Glomerular endothelial cell (primary cell): Measurements from ENCODE around the gene DNAH7.

- RAMPAGE, long total RNA = no peak
These were observed 124.1 kb upstream of the SLC39A10 start for GRCh38 chr2:195532848-195533429.

DNA sequence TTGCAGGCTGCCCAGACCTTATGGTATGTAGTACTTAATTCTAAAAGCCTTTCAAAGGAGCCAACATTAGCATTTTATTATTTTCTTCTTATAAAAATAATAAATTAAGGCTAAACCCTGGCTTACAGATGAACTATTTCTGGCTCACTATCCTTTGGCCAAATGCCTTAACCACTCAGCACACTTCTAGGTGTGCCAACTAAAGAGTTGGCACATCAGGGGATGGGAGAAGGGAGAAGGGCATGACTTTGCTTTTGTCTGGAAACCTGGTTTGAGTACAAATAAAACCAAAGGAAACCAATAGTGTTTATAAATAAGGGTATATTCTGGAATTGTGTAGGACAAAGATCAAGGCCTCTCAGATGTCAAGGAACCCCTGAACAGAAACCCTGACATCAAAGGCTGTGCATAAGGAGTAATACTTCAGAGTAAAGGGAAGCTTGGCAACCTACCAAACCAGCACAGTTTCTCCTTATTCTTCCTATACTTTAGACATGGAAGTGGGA, 66.4 kb upstream of the SLC39A10 start:
- RAMPAGE, long total RNA = no peak

DNA sequence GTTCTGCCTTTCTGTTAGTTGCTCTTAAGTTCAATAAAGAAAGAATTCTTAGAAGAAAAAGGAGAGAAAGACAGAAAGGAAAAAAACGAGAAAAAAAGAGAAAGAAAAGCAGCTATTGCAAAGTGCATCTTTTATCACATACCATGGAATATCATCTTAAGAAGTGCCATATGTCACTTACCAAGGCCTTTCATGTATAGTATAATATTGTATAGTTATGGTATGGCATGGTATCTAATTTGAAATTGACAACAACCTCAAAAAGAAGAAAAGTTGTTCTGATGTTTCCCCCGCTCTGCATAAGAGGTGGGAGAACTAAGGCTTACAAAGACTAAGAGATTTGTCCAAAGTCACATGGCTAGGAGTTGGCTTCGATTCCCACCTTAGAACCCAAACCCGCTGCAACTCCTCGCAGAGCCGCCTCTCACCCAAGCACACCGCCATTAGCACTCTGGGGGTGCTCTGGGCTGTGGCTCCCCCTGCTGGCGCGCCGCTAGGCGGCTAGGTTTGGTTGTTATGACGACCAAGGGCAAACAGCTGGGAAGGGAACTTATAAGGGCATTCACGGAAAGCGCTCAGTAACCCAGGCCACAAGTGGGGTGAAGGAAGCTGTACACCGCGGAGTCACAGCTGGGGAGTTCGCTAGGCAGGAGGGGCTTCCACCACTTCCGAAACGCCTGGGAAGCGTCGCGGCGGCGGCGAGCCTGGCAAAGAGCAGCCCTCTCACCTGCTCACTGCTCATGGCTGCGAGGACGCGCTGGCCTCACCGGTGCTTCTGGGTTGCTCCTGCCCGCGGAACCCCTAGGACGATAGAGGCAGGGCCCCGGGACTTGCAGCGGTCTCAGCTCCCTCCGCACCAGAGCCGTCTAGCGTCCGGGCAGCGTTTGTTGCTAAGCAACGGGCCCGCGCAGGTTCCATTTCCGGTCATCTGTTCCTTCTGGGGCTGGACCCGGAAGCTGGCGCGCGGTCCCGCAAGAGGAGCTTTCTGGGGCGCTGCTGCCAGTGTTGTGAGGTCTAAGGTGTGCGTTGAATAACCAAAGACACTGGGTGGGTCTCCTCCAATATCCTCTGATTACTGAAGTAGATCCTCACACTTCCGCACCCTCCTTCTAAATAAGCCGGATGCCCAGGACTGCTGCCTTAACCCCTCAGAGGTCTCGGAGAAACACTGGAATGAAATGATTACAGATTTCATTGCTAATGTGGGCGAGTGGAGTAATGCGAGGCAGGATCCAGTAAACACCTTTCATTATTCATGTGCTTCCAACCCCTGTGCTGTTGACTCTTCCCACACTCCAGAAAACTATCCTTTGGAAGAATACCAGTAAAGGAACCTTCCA, at the start of gene DNAH7:
Gene DNAH7, minus strand, starts transcription at position 868 of the 1,340 bp plus-strand sequence.
- RAMPAGE, long total RNA = no peak

GRCh38 chr2:196152751-196153363, 18.5 kb downstream of the STK17B start:
- RAMPAGE, long total RNA = no peak

GRCh38 chr2:196159909-196160550, 11.3 kb downstream of the STK17B start:
- RAMPAGE, long total RNA = no peak

- RAMPAGE, long total RNA = no peak
These were observed 6.6 kb downstream of the STK17B start for GRCh38 chr2:196164500-196165359.

DNA sequence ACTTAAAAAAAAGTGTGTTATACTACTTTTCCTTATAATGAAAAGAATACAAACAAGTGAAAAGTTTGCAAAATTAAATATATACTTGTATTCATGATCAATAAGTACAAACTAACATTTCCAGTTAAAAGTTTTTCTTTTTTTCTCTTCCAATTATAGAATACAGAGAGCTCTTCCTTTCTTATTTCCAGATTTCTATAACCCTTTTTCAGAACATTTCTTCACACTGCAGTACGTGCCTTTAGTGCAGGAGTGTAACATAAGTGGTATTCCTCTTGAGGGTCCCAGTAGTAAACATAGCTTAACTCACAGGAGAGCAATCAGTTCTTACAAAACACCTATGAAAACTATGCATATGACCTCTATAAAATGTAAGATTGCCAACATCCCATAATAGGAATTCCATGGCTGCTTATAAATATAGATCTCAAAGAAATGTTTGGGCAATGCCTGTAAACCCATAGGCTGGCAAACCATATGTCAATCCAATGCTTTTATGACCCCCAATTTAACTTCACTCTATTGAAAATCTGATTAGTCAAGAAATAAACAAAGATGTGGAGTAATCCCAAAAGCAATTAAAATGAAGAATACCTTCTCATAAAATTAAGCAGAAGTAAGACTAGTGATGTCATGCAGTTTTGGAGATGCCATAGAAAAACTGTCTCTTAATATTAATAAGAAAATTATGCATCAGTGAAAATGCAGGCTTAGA, 28.0 kb upstream of the STK17B start:
- RAMPAGE, long total RNA = no peak

DNA sequence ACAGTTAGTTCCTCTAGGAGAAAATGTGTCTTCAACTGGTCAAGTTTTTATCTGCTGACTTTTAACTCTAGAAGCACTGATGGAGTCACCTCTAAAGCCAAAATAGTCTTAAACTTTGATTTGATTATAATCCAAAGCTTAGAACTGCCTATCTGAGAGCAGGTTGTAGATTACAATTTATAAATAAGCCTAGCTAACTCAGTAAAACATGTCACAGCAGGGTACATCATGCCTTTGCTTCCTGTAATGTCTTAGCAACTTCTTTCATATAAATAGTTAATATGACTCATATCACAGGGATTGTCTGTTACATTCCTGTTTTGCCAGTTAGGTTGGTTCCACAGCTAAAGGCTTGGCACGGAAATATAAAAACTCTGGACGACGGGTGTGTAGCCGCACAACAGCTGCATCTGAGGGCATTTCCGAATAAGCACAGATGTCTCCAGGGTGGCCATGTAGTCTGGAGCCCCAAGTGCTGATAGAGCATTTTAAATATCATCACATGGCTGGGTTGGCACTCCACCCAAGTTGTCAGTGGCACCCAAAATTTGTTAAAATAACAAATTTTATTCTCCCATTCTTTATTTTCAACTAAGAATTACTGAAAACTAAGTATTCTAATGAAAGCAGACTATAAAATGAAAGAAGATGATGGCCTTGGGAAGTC, 61.6 kb upstream of the STK17B start:
- RAMPAGE, long total RNA = no peak

GRCh38 chr2:196276081-196276347, 104.6 kb upstream of the STK17B start:
- RAMPAGE, long total RNA = no peak

- RAMPAGE, long total RNA = no peak
These were observed 83.6 kb upstream of the PGAP1 start for GRCh38 chr2:197010153-197010405.

DNA sequence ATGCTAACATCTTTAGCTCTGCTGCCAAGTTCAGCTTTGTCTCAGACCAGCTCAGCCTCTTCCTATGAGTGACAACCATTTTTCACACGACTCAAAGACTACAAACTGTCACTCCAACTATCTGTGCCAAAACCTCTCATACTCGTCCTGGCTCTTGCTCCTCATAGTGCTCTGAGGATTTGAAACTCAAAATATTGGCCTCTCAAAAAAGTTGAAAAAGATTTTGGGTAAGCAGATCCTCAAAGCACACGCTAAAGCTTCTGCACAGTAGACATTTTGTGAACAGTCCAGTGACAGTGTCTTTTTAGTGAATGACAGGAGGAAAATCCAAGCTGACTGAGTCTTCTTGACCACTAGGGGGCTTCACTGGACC, 85.4 kb upstream of the PGAP1 start:
- RAMPAGE, long total RNA = no peak

DNA sequence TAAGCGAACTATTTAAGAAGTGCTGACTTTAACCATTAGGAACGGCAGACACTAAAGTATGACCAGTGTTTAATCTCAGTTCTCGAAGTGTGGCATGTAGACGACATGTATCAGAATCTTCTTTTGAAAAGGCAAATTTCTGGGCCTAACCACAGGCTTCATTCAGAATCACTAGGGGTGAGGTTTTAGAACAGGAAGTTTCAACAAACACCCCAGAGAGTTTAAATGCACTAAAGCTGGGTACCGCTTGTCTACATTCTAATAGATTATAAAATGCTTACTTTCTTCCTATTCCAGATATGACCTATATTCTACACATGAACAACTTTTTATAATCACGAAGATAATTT, 180.2 kb downstream of the ANKRD44 start:
- RAMPAGE, long total RNA = no peak

DNA sequence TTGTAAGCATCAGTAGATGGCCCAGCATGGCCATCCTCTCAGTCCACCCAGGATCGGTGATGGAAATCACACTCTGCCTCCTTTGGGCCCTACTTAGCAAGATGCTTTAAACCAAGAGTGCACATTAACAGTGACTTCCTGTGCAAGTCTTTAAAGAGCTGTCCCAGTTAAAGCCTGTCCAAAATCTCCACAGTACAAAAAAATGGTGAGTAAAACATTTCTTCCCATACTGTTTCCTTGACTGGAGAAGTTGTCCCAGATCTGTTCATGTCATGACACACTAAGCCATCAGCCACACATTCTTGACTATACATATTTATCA, 17.9 kb downstream of the ANKRD44 start:
- RAMPAGE, long total RNA = no peak

DNA sequence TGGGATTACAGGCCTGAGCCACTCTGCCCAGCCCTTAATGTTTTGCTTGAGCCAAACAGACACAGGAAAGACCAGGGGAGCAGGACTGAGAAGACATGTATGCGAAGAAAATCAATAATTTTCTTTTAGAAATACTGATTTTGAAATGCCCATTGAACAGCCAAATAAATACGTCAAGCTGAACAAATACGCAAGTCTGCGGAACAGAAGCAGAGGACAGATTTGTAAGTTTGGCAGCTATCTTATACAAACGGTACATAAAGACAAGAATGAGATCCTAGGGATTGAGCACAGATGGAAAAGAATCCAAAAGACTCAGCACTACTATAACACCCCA, 20.8 kb downstream of the SF3B1 start:
- RAMPAGE, long total RNA = no peak

DNA sequence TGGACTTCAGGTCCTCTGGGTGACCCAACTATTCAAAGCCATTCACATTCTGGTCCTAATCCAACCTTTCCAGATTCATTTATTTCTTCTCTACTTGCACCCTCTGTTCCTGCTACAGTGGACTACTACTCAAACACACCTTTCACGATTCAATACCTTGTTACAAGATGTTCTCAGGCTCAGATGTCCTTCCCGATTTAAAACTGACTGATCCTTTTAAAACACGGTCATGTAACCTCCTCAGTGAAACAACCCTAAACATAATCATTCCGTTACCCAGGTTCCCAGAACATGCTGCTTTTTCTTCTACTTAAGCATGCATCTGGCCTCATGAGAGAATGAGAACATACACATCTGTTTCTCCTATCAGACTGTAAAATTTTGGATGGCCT, 1.2 kb downstream of the SF3B1 start:
- RAMPAGE, long total RNA = no peak

- RAMPAGE, long total RNA = no peak
These were observed 3.0 kb upstream of the COQ10B start for GRCh38 chr2:197450295-197450765.

DNA sequence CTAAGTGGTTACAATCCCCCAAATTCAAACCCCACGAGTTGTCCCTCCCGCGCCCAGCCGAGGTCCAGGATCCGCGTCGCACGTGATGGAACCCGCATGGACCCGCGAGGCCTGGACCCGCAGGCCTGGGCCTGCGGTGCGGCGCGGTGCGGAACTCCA, 237 bp downstream of the HSPD1 start:
- RAMPAGE, long total RNA = no peak

DNA sequence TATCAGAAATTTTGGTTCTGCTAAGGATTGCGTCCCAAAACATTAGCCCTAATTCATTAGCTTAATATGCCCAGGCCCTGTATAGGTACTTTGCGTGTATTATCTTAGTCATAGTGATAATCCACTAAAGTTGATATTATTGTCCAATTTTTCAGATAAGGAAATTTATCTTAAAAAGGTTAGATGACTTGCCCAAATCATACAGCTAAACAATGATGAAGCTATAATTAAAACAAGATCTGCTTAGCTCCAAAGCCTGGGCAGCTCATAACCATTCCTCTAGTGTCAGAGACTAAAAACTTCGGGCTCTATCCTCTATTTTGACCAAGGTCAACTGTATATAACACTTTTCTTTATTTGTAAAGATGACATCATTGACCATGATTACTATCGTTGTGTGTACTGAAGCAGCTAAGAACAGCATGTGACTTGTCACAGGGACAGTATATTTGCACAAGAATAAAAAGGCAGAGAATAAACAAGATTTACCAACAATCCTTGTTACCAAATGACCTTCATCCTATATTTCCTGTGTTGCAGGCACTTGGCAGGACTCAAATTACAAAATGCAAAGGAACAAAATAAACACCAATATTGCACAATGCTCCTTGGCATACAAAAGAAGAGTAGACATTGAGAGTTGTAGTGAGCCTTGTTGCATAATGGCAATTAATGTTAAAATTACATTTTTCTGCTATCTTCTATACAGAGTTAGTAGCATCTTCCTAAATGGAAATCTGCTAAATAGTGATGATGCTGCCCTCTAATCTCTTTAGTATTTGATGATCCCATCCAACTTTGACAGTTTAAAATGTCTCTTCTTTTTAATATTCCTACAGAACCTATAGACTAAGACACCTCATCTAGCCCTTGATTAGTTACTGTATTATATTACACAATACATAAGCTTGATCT, 61.9 kb downstream of the RFTN2 start:
- RAMPAGE, long total RNA = no peak

DNA sequence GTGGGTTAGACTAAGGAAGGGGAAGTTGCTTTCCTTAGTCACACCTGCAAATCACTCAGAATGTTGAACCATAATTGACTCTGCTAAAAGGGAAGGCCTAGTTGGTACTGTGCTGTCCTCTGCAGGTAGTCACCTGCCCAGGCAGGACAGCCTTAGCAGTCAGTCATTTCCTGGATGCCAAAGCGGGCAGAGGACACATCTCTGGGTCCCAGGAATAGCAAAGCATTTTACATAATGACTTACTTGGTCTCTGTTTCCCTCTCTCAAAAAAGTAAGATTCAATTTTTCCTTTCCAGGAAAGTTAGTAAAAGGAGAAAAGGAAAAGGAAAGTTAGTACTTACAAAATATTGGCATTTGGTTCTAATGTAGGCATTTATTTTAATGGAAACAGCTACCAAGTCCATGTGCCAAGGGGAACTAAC, 60.2 kb downstream of the RFTN2 start:
- RAMPAGE, long total RNA = no peak

DNA sequence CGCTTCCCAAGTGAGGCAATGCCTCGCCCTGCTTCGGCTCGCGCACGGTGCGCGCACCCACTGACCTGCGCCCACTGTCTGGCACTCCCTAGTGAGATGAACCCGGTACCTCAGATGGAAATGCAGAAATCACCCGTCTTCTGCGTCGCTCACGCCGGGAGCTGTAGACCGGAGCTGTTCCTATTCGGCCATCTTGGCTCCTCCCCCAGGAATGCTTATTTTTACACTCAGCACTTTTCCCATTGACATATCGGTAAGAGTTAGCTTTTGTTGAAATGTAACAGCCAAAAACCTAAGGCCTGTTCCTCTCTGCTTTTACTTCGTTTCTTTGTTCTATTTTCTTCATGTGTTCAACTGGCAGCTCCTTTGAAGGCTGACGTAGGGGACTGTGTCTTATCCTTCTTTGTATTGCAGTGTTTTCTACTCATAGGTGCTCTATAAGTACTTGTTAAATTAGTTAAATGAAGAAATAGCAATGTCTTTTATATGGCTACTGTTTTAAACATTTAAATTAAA, 34.8 kb downstream of the RFTN2 start:
- RAMPAGE, long total RNA = no peak